GM23338 (cell line): ENCODE data around the genes CIC, PAFAH1B3, MEGF8, IRGQ, SRRM5 and CADM4.

- PRO-cap: no peak
- RAMPAGE, long total RNA: no peak
These were observed 1.7 kb downstream of the DEDD2 start for GRCh38 chr19:42215586-42216370.

- PRO-cap: bidirectional peak, plus-strand start at chr19:42268554, minus-strand start at chr19:42268737; unidirectional peak, plus-strand start at chr19:42269198; unidirectional peak, plus-strand start at chr19:42269272
- RAMPAGE, long total RNA: no peak
These were observed at the start of gene CIC for GRCh38 chr19:42268393-42269372. Gene CIC, plus strand, starts transcription at chr19:42269252.

- PRO-cap: no peak
- RAMPAGE, long total RNA: no peak
These were observed 12.2 kb downstream of the CIC start for GRCh38 chr19:42281122-42281703.

DNA sequence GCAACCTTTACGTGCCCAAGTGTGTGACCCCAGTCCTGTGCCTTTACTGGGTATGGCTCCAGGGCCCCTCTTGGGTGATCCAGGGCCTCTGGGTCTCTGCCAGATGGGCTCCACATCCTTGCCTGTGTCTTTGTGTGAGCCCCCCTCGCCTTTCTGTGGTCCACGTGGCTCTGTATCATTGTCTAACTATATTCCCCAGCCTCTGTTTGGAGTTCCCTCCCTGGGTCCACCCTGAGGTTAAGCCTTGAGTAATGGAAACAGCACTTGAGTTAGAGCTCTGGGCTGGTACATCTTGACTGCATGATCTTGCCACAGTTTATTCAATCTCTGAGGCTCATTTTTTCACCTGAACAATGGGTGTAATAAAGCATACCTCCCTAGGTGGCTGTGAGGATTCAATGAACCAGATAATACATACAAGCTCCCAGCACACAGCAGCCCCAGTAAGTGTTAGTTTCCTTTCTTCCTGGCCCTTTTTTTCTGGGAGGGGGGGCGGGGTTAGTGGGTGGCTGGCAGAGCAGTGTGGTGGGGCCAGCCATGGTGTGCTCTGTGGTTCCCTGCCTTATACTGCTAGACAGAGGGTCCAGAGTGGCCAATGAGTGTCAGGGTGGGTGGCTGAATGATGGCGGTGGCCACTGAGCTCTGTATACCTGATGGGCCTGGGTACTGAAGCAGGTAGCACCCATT, 13.5 kb downstream of the CIC start:
- PRO-cap: no peak
- RAMPAGE, long total RNA: no peak

DNA sequence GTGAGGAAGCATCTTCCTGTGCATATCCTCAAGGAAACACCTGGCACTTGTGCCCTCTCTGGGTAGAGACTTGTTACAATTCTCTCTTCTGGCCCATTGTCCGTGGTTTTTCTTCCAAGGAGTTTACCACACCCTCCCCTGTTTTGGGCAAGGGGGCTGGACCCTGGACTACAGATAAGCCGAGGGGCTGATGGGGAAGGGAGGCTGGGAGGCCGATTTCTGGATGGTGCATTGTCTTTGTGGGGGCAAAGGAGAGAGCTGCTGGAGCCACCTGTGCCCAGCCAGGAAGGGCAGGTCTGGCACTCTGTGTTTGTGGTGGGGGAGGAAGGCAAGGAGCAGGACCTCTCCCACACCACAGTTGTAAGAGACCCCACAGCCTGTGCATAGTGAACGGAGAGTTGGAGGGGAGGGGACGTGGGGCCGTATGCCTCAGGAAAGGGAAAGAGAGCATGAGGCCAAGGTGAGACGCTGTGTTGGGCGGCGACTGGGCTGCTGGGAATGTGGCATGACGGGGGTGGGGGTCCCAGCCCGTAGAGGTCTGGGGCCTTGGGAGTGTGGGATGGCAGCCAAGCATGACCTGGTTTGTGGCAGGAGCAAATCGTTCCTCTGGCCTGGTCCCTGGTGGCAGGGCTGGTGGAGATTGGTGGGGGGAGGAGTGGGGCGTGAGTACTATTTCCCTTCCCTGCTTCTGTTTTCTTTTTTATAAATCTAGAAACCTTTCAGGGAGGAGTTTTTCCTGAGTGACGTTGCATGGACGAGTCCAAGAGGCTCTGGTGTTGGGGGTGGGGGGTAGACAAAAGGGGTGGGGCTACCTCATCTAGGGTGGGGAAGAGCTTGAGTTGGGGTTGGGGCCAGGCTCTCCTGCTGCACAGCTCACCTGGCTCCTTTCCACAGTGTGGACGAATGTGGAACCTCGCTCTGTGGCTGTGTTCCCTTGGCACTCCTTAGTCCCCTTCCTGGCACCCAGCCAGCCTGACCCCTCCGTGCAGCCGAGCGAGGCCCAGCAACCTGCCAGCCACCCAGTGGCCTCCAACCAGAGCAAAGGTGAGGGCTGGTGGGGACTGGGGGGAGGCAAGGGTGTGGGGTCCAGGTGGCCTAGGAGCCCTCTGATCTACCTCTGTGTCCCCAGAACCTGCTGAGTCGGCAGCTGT, 15.7 kb upstream of the PRR19 start:
- PRO-cap: no peak
- RAMPAGE, long total RNA: no peak

DNA sequence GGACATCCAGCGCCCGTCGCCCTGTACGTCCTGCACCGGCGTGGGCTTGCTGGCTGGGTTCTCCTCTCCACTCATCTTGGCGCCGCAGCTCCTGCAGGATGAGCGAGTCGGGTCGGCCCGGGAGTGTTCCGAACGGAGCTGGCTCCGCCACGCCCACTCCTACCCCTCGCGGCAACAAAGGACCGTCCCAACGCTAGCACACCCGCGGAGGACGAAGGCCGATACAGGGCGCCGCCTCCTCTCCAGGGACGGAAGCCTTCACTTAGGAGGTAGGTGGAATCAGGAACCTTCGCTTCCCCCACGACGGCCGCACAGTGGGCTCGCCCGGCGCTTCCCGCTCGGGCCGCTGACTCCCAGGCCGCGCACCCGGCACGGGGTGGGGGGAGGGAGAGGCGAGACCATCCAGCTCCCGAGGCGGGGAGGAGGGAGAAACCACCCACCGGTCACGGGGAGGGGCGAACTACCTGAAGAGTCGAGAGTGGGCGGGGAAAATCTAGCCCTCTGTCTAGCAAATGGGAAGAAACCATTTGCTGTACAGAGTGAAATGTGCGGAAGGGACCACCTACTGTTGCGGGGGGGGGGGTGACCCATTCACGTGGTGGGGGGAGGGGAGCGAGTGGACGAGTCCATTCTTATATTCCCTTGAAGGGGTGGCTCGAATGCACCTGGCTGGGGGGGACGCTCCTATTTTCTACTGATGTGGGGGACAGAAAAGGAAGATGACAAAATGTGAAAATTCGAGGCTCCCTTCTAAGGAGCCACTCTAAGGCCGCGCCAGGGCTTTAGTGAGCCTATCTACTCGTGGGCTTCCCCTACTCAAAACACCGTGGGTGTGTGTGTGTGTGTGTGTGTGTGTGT, at the start of gene PAFAH1B3:
PAFAH1B3 (minus strand) TSS at position 390 of the 858 bp plus-strand sequence.
- PRO-cap: bidirectional peak, plus-strand start at position 199 of the sequence, minus-strand start at position 100 of the sequence
- RAMPAGE, long total RNA: start-site peak on the minus strand centred at position 338 of the sequence, 483 bp wide, 992 and 220 reads in 2 replicates

DNA sequence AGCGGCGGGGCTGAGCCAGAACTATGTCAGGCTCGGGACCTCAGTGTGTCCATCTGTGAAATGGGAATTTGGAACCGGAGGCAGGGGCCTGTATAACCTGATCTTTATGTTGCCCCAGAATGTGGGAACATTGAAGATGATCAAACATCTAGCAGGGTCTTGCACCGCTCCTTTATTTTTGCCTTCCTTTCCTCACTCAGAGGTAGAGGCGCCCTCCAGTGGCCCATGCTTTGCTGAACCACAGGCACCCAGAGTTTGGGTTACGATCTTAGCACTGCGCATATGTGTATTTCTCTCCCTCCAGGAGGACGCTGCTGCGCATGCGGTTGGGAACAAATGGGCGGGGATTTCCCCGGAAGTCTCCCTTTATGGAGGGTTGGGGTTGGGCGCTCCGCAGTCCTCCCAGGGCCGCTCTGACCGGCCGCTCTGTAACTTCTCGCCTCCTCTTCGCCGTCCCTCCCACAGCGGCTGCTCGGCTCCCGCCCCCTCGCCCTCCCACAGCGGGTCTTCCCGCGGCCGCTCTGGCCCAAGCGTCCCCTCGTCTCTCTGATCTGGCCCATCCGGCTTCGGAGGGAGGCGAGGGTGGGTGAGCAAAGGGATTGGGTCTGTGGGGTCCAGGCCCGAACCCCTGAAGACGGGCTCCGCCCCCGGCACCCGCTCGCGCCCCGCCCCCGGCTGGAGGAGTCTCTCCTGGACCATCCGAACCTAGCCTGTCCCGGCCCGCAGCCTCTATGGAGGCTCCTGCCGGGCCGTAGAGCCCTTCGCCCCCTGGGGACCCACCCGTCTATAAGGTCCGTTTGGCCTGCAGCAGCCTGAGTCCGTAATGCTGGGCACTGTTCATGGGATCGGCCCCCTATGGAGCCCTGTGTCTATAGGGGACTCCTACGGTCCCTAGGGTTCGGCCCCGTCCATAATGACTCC, at the start of gene MEGF8:
MEGF8 (plus strand) TSS at position 541 of the 921 bp plus-strand sequence.
- PRO-cap: bidirectional peak, plus-strand start at position 559 of the sequence, minus-strand start at position 257 of the sequence
- RAMPAGE, long total RNA: no peak

GRCh38 chr19:42363559-42363986, 26.5 kb downstream of the CNFN start:
- PRO-cap: no peak
- RAMPAGE, long total RNA: no peak

- PRO-cap: no peak
- RAMPAGE, long total RNA: no peak
These were observed 18.1 kb upstream of the CNFN start for GRCh38 chr19:42407938-42408764.

DNA sequence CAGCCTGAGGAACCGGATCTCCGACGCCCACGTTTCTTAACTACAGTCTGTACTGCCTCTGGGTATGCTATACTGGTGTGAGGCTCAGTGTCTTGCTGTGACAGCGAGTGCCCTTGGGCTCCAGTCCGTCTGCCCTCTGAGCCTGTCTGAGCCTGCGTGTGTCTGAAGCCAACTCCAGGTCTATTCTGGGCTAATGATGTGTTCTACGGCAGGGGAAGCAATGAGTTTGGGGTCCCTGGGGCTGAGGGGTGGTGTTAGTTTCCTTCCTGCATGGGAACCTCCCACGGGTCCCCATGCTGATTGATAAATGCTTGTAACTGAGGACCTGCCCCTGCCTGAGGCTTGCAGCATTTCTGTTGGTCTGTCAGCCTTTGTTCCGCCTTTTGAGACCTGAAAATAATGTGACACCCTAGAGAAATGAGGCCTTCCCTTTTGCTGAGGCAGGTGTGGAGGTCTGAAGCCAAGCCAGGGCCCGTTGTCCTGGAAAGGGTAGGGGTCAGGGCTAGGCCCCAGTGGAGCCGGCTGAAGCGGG, 4.8 kb downstream of the LIPE start:
- PRO-cap: no peak
- RAMPAGE, long total RNA: no peak

DNA sequence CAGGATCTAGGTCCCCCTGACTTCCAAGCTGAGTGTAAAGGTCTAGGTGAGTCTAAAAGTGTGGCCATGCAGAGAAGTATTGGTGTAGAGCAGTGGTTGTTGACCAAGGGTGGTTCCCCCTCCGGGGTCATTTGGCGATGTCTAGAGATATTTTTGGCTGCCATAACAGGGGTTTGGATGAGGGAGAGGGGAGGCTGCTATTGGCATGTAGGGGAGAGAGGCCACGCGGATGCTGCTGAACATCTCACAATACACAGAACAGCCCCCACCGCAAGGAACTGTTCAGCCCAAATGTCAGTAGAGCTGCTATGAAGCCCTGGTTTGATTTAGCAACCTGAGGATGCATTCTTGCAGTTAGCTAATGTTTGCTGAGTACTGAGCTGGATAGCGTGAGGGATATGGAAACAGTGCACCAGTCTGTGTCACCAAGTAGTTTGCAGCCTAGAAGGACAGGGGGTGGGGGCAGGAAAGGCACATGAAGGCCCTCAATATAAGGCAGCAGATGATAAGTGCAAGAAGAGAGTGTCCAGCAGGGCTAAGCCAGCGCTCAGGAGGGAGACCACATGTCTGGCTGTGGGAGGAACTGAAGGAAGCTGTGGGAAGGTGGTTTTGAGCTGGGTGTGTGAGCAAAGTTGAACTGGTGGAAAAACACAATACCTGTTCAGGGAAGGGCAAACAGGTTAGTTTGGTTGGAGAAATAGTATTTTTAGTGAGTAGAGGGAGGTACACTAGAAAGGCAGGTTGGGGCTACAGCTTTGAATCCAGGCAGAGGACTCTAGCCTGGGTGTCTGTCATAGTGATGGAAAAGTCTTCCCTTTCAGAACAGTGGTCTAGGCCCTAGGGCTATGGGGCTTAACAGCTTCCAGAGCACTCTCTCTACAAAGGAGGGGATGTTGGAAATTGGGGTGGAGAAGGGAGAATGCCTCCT, 1.7 kb downstream of the CXCL17 start:
- PRO-cap: no peak
- RAMPAGE, long total RNA: no peak

DNA sequence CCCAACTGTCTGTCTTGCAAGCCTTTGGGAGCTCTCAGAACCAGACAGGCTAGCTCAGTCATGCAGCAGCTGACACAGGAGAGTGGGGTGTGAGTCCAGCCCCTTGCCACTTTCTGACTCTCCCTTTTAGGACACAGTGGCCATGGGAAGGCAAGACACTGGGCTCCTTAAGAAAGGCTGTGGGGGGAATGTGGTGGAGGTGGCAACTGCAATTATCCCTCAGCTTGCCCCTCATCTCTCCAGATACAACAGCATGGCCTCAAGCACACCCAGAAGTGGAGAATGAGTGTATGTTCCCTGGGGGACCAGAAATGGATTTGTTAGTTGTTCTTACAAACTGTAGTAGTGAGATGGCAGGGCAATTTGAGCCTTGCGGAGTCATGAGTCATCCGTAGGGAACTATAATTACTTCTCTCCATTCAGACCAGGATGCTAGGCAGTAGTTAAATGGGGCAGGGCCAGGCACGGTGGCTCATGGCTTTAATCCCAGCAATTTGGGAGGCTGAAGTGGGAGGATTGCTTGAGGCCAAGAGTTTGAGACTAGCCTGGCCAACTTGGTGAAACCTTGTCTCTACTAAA, 25.5 kb upstream of the CXCL17 start:
- PRO-cap: no peak
- RAMPAGE, long total RNA: no peak

DNA sequence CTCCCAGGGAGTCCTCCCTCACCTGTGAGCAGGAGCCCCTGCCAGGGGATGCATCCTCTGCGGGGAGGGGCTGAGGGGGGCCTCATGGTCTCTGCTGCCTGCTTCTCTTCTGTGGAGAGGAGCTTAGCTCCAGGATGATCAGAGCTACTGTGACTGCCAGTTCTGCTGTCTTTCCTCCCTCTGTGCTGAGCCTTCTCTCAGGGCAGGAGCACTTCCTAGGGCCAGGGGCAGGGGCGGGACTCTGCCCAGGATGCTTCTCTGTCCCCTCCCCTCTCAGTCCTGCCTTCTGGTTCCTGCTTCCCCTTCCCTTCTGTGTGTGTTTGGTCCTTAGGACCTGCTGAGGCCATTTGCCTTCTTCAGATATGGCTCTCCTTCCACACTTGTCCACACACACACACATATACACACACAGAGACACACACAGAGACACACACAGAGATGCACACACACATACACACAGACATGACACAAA, 22.1 kb upstream of the CD177 start:
- PRO-cap: no peak
- RAMPAGE, long total RNA: start-site peak on the minus strand centred at position 202 of the sequence, 43 bp wide, 12 and 9 reads in 2 replicates

DNA sequence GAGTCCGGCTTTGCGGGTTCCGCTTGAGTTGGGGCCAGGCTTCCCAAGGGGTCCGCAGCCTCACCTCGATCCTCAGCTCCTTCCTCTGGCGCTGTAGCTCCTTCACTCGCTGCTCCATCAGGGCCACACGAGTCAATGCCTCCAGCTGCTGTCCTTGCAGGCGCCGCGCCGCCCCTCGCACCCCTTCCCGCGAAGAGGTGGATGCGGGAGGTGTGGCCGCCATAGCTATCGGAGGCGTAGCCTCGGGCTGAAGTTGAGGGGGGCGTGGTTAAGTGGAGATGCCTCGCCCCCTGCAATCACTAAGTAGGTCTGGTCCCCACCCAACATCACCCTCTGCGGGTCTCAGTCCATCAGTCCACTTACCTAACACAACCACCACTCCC, 2.5 kb downstream of the PHLDB3 start:
- PRO-cap: bidirectional peak, plus-strand start at position 329 of the sequence, minus-strand start at position 137 of the sequence
- RAMPAGE, long total RNA: no peak

- PRO-cap: no peak
- RAMPAGE, long total RNA: no peak
These were observed 974 bp downstream of the ETHE1 start for GRCh38 chr19:43525894-43526559.

DNA sequence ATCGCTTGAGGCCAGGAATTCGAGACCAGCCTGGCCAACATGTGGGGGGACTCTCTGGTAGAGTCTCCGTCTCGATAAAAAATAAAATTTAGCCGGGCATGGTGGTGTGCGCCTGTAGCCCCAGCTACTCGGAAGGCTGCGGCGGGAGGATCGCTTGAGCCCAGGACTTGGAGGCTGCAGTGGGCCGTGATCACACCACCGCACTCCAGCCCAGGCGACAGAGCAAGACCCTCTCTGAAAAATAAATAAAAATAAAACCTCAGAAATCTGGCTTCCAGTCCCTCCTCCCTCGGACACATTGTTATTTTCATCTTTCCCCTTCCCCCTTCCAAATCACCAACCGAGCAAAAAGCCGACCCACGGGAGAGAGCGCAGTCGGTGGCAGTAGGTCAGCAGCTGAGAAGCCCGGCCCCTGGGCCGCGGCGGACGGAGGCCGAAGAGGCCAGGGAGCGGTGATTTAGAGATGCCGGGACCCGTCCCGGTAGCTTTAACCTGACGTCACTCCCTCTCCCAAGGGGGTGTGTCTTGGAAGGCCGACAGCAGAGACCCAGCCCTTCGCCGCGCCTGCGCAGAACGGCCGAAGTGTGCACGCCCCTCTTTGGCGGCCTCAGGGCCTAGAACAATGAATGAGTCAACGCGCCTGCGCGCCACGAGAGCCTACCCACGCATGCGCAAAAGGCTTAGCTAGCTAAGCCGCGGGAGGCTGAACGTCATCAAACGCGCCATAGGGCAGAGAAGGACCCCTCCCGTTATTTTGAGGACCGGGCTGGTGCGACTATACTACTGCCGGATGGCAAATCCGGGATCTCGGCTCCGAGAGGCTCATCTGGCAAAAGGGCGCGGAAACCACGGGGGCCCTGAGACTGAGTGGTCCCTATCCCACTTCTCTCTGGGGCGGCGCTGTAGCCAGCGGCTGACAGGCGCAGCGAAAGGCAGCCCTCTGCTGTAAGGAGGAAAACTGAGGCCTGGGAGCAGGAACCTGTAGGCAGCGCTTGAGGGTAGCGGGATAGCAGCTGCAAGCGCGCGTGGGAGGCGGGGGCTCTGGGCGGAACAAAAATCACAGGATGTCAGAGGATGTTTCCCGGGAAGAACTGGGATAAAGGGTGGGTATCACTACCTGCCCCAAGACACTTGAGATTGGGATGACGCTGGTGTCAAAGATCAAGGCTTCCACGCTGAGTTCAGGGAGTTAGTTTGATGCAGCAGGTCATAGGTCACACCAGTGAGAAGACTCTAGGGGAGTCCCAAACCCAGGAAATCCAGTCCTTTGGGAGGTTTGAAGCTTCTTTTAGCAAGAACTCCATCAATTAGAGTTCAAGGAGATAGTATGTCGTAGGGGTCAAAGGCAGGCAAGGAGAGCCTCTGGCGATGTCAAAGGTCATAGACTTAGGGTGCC, at the start of gene IRGQ:
IRGQ (minus strand) TSS at position 494 of the 1,396 bp plus-strand sequence.
- PRO-cap: bidirectional peak, plus-strand start at position 780 of the sequence, minus-strand start at position 432 of the sequence
- RAMPAGE, long total RNA: no peak

- PRO-cap: no peak
- RAMPAGE, long total RNA: no peak
These were observed at the start of gene SRRM5 for GRCh38 chr19:43611913-43612305. Gene SRRM5, plus strand, starts transcription at chr19:43612088.

GRCh38 chr19:43625966-43626433, 6.6 kb upstream of the ZNF428 start:
- PRO-cap: unidirectional peak, minus-strand start at chr19:43626241
- RAMPAGE, long total RNA: no peak

GRCh38 chr19:43634362-43634962, 5.2 kb downstream of the CADM4 start:
- PRO-cap: unidirectional peak, plus-strand start at chr19:43634675; bidirectional peak, plus-strand start at chr19:43634743, minus-strand start at chr19:43634786
- RAMPAGE, long total RNA: no peak

DNA sequence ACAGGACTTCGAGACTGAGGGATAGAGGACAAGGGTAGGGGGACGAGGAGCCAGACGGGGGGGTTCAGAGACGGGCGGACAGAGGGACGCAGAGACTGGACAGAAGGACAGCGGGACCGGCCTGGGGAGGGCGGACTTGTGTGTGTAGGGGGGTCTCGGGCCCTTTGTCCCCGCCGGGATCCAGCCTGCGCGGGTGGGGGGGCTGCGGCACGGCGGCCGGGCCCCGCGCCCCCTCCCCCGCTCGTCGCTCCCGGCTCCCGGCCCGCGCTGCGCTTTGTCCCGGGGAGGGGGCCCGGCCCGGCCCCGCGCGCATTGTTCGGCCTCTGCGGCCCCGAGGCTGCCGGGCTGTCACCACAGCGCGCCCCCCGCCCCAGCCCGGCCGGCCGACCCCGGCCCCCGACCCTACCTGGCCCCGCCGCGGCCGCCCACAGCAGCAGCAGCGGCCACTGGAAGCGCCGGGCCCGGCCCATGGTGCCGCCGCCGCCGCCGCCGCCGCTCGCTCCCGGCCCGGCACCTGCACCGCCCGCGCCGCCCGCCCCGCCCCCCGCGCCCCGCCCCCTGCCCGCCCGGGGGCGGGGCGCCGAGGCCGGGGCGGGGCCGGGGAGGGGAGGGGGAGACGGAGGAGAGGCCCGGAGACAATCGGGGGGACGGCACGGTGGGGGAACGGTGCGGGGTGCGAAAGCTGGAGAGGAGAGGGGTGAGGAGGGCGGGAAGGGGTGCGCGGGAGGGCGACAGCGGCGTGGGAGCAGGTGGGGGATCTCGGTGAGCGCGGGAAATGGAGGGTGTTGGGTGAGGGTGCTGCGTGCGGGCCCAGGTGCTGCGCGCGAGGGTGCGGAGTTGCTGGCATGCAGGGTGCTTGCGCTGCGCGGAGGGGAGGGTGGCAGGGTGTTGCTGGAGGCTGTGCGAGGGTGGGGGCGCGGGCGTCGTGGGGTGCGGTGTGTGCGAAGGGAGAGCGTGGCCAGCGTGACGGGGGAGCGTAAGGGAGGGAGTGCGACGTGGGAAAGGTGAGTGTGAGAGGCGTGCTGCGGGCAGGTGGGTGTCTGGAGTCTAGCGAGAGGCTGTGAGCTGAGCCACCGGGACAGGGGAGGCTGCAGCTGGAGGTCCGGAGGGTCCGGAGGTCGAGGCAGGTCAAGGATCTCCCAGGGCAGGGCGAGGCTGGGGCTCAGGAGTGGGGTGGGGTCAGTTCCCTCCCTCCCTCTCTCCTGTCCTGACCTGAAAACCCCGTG, at the start of gene CADM4:
CADM4 (minus strand) TSS at position 530 of the 1,226 bp plus-strand sequence.
- PRO-cap: bidirectional peak, plus-strand start at position 638 of the sequence, minus-strand start at position 500 of the sequence
- RAMPAGE, long total RNA: no peak